Tibial nerve (tissue), 3 donors: ENCODE results near the genes PCSK2 and RIN2.

DNA sequence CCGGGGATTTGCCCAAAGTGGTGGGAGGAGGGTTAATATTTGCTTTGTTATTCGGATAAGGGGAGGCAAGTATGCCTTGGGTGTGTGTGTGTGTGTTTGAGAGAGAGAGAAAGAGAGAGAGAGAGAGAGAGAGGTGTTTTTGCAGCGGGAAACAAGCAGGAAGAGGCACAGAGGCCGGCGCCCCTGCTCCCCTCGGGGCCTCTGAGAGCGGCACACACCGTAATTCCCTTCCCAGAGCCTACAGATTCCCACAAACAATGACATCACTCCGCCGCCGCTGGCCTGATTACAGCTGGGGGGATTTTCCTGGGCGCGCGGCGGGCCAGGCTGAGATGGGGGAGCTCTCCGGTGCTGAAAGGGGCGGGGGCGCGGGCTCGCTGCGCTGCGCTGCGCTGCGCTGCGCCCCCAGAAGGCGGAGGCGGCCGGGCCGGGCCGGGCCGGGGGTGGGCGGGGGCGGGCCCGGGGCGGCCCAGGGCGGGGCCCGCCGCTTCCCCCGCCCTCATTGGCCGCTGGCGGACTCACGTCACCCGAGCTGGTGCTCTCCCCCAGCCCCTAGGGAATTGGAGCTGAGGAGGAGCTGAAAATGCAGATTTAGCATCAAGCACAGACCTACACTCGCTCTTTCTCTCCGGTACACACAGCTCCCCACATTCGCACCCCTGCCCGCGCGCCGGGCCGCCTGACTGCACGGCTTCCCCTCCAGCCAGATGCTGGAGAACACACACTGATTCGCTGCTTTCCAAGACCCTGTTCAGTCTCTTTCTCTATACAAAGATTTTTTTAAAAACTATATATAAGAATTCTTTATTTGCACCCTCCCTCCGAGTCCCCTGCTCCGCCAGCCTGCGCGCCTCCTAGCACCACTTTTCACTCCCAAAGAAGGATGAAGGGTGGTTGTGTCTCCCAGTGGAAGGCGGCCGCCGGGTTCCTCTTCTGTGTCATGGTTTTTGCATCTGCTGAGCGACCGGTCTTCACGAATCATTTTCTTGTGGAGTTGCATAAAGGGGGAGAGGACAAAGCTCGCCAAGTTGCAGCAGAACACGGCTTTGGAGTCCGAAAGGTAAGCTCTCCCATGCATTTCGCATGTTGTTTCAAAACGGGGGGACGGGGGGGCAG lies at the start of gene PCSK2:
TSS of gene PCSK2 (plus strand) at position 618 of the 1,116 bp plus-strand sequence.
- PRO-cap = unidirectional peak, minus-strand start at position 203 of the sequence; unidirectional peak, plus-strand start at position 618 of the sequence
- RAMPAGE, long total RNA, 3 experiments = start-site peak on the plus strand in 2 of 3 experiments, centred at positions 595 to 689 of the sequence, 7 to 9 reads per replicate

DNA sequence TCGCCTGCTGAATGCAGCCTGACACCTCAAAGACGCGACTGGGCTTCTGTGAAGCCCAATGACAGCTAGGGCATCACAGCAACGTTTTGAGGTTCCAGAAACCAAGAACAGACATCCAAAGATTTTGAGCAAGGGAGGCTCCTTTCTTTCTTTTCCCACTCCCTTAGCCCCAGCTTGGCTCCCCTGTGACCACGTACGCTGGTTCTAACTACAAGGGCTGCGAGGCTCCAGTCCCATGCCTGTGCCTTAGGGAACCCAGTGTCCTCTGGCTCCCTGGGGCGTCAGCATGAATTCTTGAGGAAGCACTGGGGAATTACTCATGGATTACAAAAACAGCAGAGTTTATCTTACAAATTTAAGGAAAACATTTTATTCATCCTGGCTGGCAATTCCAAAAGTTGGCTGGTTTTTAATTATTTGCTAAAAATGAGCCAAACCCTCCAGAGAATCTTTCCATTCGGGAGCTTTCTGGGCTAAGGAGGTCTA lies 99.7 kb downstream of the BFSP1 start:
- PRO-cap = no peak
- RAMPAGE, long total RNA, 3 experiments = no peak in any of the 3 experiments

DNA sequence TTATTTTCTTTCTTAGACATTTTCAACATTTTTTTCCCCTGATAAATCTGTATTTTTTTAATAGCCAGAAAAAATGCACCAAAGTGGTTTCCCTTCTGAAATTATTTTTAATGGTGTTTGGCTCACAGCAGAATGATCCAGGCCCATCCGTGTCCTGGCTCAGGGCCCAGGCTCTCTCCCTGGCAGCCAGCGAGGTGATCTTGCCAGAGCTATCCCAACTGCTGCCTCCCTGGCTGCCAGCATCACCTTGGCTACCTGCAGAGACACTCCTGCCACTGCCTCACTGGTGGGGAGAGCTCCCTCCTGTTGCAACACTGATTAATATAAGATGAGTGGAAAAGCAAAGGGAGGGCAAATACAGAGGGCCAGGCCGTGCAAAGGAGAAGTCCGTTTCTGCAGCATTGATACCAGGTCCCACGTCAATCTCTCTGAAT lies 13.0 kb upstream of the DSTN start:
- PRO-cap = no peak
- RAMPAGE, long total RNA, 3 experiments = no peak in any of the 3 experiments

- PRO-cap = no peak
- RAMPAGE, long total RNA, 3 experiments = no peak in any of the 3 experiments
These were observed 43.7 kb downstream of the DSTN start for GRCh38 chr20:17613236-17614349.

- PRO-cap = no peak
- RAMPAGE, long total RNA, 3 experiments = no peak in any of the 3 experiments
These were observed 47.0 kb downstream of the RRBP1 start for GRCh38 chr20:17634702-17635776.

- PRO-cap = no peak
- RAMPAGE, long total RNA, 3 experiments = no peak in any of the 3 experiments
These were observed 43.8 kb downstream of the RRBP1 start for GRCh38 chr20:17638174-17638658.

DNA sequence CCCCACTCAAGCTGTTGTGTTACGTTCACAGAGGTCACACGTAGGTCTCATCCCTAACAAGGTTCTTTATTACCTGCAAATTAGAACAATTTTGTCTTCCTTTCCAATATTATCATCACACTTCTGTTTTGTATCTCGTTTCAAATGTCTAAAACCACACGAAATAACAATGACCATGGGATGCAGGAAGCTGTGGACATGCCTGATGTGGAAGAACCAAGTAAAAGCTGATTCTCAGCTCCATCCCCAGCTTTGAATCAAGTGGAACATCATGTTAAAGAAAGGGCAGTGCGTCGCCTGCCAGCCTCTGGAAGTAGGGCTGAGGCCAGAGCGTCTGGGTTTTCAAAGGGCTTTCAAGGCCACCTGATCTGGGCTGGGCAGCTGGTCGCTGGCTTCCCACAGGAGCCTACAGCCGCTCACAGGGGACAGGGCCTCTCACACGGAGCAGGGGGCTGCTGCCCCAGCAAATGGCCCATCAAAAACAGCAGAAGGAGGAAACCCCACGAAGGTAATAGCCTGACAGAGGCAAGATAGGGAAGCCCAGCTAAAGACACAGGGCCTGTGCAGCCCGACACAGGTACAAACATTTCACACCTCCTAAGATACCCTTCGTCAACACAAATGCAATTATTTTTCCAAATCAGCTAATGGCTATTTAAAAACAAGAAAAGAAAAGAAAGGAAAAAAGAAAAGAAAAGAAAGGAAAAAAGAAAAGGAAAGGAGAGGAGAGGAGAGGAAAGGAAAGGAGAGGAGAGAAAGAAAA lies 25.0 kb downstream of the RRBP1 start:
- PRO-cap = no peak
- RAMPAGE, long total RNA, 3 experiments = no peak in any of the 3 experiments

DNA sequence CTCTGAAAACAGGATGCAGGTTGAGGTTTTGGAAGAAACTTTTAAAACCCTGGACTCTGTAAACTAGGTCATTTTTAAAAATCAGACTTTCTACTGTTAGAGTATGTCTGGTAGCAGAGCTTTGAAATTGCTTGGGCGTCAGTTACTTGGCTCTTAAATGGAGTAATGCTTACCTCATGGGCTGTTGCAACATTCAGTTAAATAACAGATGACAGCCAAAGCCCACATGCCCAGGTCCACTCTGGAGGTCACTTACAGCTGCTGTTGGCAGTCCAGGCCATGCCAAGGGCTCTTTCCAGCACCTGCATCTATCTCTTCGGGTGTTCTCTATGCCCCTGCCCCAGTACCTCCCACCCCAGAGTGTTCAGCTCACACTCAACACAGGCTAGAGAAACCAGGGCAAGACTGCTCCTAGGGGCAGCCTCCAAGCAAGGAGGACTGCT lies 96.4 kb downstream of the BANF2 start:
- PRO-cap = no peak
- RAMPAGE, long total RNA, 3 experiments = no peak in any of the 3 experiments

- PRO-cap = no peak
- RAMPAGE, long total RNA, 3 experiments = no peak in any of the 3 experiments
These were observed 43.4 kb downstream of the SNX5 start for GRCh38 chr20:17925056-17925703.

GRCh38 chr20:18252536-18253689 lies 35.4 kb upstream of the ZNF133 start:
- PRO-cap = no peak
- RAMPAGE, long total RNA, 3 experiments = no peak in any of the 3 experiments

- PRO-cap = no peak
- RAMPAGE, long total RNA, 3 experiments = no peak in any of the 3 experiments
These were observed 10.6 kb downstream of the ZNF133 start for GRCh38 chr20:18298569-18299672.

DNA sequence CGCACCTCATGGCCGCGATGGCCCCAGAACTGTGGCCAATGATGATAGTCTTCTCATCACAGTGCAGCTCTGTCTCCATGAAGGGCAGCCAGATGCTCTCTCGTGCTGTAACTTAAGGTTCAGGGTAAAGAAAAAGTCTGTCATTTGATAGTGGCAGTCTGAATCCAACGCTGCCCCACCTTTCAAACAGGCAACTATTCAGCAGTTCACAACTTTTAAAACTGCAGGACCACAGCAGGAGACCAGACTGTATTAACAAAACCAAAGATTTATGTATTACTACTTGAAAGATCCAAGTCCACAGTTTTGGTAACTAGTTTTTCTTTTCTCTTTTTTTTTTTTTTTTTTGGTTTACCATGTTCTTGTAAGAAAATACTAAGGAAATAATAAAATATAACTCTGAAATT lies 3.1 kb downstream of the RBBP9 start:
- PRO-cap = no peak
- RAMPAGE, long total RNA, 3 experiments = no peak in any of the 3 experiments

- PRO-cap = no peak
- RAMPAGE, long total RNA, 3 experiments = no peak in any of the 3 experiments
These were observed 23.3 kb upstream of the SMIM26 start for GRCh38 chr20:18543888-18544324.

GRCh38 chr20:19032721-19033235 lies 179.7 kb upstream of the SLC24A3 start:
- PRO-cap = no peak
- RAMPAGE, long total RNA, 3 experiments = no peak in any of the 3 experiments

GRCh38 chr20:19049166-19049864 lies 163.1 kb upstream of the SLC24A3 start:
- PRO-cap = no peak
- RAMPAGE, long total RNA, 3 experiments = no peak in any of the 3 experiments

GRCh38 chr20:19285446-19285862 lies 73.0 kb downstream of the SLC24A3 start:
- PRO-cap = no peak
- RAMPAGE, long total RNA, 3 experiments = no peak in any of the 3 experiments

DNA sequence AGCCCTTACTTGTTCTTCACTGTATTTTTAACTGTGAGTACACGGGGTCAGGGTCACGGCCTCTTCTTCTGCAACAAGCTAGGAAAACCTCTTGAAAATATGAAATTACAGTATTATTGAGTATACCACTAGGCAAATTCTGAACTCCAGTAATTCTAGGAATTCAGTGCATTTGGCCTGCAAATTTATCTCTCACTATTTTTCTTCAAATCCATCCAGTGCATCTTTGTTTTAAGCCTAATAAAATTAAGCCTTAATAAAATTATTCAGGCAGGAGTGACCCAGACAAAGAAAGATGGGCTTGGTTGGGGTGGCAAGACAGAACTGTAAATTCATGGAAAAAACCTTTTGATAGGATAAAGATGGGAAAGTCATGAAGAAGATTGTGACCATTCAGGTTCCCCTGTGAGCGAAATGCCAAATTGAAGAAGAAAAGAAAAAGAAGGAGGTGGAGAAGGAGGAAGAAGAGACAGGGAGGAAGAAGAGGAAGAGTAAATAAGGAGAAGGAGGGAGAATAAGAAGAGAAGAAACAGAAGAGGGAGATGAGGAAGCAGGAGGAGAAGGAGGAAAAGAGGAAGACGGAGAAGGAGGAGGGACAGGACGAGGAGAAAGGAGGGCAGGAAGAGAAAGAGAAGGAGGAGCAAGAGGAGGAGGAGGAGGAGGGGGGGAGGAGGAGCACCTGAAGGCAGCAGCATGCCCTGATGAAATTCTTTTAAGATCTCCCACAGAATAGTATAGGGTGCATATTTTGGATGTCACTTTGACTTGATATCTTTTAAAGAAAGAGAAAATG lies 199.7 kb downstream of the SLC24A3 start:
- PRO-cap = no peak
- RAMPAGE, long total RNA, 3 experiments = no peak in any of the 3 experiments

DNA sequence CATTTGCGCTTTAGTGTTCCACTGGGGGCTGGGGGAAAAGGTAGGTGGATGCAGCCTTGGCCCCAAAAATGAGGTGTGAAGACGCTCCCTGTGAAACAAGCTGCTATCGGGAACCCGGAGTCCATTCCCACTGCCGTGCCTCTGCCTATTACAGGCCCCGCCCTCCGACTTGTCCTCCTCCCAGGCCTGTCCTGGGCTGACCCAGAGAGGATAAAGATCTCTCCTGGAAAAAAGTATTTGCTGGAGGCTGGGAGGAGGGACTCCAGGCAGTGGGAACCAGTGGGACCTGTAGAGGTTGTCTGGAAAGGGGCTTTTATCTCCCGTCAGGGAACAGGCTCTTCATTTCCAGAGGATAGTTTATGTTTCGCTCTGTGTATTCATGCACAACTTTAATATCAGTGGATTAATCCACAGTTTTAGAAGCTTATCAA lies 215.1 kb downstream of the SLC24A3 start:
- PRO-cap = no peak
- RAMPAGE, long total RNA, 3 experiments = no peak in any of the 3 experiments

DNA sequence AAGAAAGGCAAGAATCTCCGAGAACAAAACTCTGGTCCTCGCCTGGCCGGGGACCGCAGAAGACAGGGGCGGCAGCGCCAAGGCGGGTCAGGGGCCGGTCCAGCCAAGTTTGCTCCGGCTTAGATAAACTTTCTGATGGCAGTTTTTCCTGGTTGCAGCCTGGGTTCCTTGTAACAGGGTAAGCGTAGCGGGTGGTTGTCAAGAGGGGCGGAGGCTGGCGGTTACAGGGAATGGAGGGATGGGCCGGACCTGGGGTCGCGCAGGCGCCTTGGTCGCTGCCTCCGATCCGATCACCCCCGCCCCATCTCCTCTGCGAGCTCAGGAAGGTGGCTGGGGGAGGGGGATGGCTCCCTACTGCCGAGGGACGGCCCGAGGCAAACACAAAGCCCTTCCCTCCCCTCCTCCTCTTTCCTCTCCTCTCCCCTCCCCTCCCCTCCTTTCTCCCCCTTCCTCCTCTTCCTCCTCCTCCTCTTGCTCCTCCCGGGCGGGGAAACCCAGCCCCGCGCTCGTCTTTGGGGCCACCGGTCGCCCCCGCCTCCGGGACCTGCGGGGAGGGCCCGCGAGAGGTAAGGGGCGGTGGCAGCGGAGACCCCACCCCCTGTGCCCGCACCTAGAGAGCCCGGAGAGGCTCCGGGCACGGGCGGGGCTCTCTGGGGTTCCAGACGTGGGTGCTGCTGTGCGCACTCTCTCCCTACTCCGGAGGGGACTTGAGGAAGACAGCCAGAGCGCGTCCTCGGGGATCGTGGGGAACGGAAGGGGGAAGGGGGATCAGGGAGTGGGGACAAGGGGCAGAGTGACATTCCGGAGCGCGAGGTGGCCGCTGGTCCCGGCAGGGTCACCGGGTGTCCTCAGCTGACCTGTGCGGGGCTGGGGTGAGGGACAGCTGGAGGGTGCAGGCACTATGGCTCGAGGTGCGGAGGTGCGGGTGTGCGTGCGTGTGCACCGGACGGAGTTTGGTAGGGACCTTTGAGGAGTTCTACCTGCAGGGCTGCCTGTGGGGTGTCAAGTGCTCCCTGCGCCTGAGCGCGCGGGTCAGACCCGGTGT lies at the start of gene RIN2:
TSS of gene RIN2 (plus strand) at position 497 of the 1,045 bp plus-strand sequence.
- PRO-cap = bidirectional peak, plus-strand start at position 321 of the sequence, minus-strand start at position 216 of the sequence; bidirectional peak, plus-strand start at position 653 of the sequence, minus-strand start at position 410 of the sequence
- RAMPAGE, long total RNA, 3 experiments = start-site peak on the plus strand in 3 of 3 experiments, centred at positions 304 to 481 of the sequence, 27 to 110 reads per replicate

- PRO-cap = no peak
- RAMPAGE, long total RNA, 3 experiments = no peak in any of the 3 experiments
These were observed 27.8 kb downstream of the RIN2 start for GRCh38 chr20:19785885-19786204.